Transverse colon (tissue), 4 donors: ENCODE measurements around the gene DBNDD1.

DNA sequence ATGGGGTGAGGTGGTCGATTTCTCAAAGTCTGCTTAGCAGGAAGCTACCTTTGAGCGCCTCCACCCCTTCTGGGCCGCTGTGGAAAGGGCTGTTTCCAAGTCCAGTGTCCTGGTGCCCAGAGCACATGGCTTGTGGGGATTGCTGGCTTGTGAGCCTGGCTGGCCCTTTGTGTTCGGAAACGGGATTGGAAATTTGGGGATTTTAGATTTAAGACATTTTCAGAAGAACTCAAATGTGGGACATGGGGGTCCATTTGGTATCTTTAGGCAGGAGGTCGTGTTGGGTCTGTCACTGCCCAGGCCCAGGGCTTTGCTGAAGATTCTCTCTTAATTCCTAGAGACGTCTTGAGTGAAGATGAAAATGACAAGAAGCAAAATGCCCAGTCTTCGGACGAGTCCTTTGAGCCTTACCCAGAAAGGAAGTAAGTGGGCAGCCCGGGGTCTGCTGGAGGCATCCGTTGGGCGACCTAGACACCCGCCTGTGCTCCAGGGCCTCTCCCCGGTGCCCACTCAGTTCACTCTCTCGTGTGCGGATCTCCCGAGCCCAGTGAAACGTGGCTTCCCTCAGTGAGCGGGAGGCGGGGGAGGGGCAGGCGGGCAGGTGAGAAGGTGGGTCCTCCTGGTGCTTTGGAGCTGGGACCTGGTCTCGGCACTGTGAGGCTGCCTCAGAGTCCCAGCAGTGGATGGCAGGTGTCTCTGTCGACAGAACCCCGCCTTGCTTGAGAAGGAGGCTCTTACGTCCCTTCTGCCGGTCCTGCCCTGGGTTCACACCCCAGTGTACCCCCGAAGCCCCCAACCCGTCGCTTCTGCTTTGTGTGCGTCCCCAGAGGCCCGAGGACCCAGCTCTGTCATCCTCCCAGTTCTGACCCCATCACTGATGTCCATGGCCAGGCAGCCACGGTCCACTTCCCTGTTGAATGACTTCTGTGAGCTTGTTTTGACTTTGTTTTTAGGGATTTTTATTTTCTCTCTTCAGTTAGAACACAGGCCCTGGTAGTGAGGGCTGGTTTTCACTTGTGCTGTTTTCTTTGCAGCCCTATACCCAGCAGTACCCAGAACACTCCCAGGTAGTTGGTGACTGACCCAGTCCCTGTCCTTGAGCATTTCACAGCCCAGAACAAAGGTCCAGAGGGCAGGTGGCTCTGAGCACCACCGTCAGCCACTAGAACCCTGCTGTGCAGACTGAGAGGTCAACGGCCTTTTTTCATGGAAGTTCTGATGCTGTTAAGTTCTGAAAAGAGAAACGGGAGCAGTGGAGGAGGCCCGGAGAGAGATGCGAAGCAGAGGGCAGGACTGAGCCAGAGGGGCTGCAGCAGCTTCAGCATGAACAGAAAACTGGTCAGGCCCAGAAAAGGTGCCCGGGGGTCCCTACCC is 8.0 kb downstream of the ZNF276 start:
- PRO-cap = no peak
- RAMPAGE, long total RNA, 4 experiments = start-site peak on the plus strand in 2 of 4 experiments, centred at positions 264 to 1,188 of the sequence, 5 to 14 reads per replicate

- PRO-cap = no peak
- RAMPAGE, long total RNA, 4 experiments = no peak in any of the 4 experiments
Observed at GRCh38 chr16:89741538-89742199, 20.3 kb downstream of the ZNF276 start.

DNA sequence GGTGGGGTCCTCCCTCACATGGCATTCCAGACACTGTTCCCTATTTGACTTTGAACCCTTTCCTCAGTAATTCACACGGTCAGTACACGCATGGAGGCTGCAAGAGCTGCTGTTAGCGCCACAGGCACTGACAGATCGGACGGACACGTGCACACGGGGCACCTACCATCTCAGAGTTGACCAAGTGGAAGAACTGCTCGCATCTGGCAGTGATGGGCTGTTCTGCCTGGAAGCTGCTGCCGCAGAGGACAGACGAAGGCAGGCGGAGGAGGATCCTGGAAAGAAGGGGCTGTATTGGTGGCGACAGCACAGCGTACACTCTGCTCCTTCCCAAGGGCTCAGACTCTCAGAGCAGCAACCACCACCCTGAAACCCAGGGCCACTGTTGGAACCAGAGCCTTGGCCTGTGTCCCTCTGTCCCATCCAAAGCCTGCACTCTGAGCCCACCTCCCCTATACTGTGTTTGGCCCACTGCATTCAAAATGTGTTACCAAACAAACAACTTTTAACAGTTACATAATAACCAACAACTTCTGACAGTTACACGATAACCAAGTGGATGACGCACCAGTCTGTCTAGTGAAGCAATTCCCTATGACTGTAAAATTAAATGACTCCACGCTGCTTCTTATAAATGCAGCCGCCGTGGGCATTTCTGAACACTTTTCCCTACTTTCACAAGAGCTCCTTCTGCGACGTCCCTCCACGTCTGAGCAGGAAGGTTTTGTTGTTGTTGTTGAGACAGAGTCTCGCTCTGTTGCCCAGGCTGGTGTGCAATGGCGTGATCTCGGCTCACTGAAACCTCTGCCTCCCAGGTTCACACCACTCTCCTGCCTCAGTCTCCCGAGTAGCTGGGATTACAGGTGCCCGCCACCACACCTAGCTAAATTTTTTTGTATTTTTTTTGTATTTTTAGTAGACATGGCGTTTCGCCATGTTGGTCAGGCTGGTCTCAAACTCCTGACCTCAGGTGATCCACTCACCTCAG is 27.4 kb downstream of the ZNF276 start:
- PRO-cap = no peak
- RAMPAGE, long total RNA, 4 experiments = no peak in any of the 4 experiments

GRCh38 chr16:89841135-89841754 is 13.0 kb downstream of the SPIRE2 start:
- PRO-cap = no peak
- RAMPAGE, long total RNA, 4 experiments = no peak in any of the 4 experiments

DNA sequence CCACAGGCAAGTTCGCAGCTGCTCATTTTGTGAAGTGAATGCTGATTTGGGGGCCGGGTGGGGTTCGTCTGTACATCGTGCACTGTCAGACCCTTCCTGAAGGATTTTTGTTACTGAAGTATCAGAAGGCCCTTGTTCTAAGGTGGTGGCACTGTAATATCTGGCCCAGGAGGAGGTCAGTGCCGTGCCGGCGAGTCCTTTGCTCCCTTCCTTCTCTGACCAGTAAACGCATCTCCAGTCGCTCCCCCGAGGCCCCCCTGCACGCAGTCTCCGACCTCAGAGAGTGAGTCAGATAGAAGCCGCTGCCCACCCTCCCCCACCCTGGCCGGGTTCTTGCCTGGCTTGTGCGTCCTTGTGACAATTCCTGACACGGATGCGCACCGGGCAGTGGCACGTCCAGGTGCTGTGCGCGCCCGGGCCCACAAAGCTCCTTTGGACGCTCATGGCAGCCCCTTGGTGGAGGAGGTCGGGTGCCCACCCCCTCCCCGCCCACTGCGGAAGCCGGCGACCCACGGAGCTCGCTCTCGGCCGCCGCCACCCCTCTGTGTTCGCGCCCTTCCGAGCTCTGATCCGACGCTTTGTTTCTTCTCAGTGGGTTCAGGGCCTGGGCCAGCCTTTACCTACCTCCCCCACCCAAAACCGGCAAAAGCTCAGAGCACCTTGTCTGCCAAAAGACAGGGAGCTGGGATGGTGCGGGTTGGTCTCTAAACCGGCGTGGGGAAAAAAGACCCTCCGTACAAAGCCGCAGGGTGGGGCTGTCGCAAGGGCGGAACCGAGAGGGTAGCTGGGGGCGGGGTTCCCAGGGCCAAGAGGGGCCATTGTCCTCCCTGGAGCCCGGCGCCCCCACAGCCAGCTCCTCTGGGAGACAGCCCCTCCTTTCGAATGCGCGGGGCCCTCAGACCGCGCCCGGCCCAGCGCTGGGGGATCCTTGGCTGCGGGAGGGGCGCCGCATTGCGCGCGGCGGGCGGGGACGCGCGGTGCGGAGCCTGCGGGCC is 605 bp upstream of the TUBB3 start:
- PRO-cap = bidirectional peak, plus-strand start at position 360 of the sequence, minus-strand start at position 201 of the sequence; bidirectional peak, plus-strand start outside the sequence, minus-strand start at position 953 of the sequence
- RAMPAGE, long total RNA, 4 experiments = no peak in any of the 4 experiments

DNA sequence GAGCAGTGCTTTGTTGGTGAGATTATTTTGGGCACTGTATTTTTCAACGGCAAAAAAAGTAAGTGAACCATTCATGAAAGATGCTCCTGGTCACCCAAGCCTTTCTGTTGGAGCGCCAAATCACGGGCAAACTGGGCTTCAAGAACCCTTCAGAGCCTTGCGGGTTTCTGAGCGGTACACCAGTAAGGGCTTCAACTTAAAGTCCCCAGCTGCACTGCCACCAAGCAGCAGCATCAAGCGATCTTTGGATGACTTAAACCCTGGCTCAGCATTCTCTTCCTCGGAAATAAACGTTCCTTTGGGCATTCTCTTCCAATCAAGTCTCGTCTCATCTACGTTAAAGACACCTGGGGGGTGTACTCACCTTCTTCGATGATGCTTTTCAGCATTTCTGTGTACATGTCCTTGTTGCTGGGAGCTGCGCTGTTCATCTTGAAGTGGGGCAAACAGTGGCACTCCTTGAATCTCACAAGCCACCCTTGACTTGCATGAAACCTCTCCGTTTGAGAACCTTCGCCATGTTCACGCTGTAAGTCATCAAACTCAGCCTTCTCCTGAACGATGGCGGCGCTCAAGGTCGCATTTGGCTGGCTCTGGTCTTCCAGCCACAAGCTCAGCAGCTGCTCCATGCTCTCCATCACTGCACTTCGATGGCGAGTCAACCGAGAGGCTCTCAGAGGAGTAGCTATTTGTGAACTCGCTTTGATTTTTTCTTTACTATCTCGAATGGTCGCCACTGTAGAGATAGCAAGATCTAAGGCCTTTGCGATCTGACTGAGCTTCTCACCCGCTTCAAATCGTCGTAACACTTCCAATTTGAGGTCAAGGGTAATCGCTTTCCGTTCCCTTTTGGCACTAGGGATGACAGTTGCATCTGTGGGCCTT is 22.7 kb downstream of the DEF8 start:
- PRO-cap = no peak
- RAMPAGE, long total RNA, 4 experiments = start-site peak on the minus strand in 2 of 4 experiments, centred at positions 473 to 732 of the sequence, 5 to 6 reads per replicate

GRCh38 chr16:89973304-89973850 is 24.8 kb downstream of the DEF8 start:
- PRO-cap = no peak
- RAMPAGE, long total RNA, 4 experiments = no peak in any of the 4 experiments

GRCh38 chr16:89973851-89974215 is 25.3 kb downstream of the DEF8 start:
- PRO-cap = bidirectional peak, plus-strand start at chr16:89974144, minus-strand start at chr16:89974014
- RAMPAGE, long total RNA, 4 experiments = no peak in any of the 4 experiments

GRCh38 chr16:90019291-90020173 is at the start of gene DBNDD1:
Gene DBNDD1, minus strand, starts transcription at chr16:90019456.
- PRO-cap = bidirectional peak, plus-strand start at chr16:90019650, minus-strand start at chr16:90019540; unidirectional peak, minus-strand start at chr16:90020105
- RAMPAGE, long total RNA, 4 experiments = start-site peak on the plus strand in 3 of 4 experiments, at chr16:90019643-90019733 at its widest, 14 to 44 reads per replicate

DNA sequence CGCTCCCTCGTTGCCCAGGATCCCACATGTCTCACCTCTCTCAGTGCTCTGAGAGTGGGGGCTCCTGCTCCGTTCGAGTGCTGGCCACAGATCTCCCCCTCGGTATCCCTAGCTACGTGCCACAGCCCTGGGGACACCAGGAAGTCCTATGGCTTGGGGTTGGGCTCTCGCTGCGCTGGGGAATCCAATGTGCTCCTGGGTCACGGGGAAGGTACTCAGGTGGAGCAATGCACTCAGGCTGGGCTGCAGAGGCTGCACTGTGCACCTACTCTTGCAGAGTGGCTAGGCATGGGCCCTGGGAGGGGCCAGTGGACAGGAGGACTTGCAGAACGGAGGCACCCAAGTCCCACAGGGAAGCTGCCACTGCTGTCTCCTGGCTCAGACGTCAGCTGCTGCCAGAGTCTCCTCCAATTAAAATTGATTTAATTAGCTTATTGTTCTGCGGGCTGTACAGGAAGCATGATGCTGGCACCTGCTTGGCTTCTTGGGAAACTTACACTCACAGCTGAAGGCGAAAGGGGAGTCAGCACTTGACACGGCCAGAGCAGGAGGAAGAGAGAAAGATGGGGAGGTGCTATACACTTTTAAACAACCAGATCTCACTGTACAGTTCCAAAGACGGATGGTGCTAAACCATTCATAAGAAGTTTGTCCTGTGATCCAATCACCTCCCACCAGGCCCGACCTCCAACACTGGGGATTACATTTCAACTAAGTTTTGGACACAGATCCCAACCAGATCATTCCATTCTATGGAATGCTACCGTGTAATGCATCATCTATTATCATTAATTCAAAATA is 1.3 kb upstream of the PRDM7 start:
- PRO-cap = unidirectional peak, minus-strand start at position 387 of the sequence
- RAMPAGE, long total RNA, 4 experiments = no peak in any of the 4 experiments